Jurkat, Clone E6-1 (cell line): ENCODE data around the genes PDSS2 and SOBP.

GRCh38 chr6:106411848-106412244 lies 51.3 kb downstream of the CRYBG1 start:
- RRBS = no CpG with 5 or more reads among the region's 4 CpGs

GRCh38 chr6:106458221-106458592 lies 97.7 kb downstream of the CRYBG1 start:
- RRBS = no CpG with 5 or more reads among the region's 1 CpG

DNA sequence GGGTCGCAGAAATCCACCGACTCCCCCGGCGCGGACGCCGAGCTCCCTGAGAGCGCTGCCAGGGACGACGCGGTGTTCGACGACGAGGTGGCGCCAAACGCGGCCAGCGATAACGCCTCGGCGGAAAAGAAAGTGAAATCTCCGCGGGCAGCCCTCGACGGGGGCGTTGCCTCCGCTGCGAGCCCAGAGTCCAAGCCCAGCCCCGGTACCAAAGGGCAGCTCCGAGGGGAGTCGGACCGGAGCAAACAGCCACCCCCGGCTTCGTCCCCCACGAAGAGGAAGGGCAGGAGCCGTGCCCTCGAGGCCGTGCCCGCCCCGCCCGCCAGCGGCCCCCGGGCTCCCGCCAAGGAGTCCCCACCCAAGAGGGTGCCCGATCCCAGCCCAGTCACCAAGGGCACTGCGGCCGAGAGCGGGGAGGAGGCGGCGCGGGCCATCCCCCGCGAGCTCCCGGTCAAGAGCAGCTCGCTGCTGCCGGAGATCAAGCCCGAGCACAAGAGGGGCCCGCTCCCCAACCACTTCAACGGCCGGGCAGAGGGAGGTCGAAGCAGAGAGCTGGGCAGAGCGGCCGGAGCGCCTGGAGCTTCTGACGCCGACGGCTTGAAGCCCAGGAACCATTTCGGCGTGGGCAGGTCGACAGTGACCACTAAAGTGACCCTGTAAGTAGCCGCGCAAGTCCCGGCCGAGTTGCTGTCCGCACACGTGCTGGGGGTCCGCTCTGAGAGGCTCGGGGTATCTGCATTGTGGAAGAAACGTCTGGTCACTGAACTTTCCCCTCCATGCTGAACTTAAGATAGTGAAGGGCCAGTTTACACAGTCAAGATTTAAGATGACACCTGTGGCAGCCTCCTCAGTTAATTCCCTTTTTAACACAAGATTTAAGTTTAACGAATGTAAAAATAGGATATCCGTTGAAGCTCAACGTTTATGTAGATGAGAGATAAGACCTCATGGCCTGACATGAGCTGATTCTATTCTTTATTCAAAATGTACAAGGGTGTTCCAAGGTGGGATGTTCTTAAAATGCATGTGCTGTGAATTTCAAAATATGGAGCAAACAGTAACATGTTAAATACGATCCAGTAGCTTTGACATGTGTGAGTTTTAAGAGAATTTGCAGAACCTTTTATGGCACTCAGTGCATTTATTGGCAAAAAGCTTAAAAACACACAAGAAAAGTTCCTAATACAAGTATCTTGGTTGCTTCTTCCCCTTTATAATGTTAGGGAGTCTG lies 116.5 kb downstream of the RTN4IP1 start:
- RRBS = 1% methylated on average over 19 of the region's 83 CpGs

- RRBS = no CpG with 5 or more reads among the region's 2 CpGs
These were observed 114.9 kb downstream of the RTN4IP1 start for GRCh38 chr6:106514319-106514787.

GRCh38 chr6:106529945-106530590 lies 99.2 kb downstream of the RTN4IP1 start:
- RRBS = no CpG with 5 or more reads among the region's 4 CpGs

DNA sequence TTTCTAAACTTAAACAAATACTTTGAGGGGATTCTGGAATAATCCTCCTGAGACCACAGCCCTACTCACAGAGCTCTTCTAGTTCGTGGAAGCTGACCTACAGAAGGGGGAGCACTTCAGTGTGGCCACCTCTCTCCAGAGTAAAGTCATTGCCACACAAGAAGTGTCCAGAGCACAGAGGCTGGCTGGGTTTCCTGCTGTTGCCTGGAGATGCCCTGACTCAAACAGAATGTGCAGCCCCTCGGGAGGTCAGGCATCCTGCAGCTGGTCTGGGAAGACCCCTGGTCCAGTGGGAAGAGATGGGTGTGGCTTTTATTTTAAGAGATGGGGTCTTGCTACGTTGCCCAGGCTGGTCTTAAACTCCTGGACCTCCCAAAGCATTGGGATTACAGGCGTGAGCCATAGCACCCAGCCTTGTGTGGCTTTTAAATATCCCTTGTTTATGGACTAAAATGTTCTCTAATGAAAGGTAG lies 111.0 kb downstream of the QRSL1 start:
- RRBS = no CpG with 5 or more reads among the region's 4 CpGs

DNA sequence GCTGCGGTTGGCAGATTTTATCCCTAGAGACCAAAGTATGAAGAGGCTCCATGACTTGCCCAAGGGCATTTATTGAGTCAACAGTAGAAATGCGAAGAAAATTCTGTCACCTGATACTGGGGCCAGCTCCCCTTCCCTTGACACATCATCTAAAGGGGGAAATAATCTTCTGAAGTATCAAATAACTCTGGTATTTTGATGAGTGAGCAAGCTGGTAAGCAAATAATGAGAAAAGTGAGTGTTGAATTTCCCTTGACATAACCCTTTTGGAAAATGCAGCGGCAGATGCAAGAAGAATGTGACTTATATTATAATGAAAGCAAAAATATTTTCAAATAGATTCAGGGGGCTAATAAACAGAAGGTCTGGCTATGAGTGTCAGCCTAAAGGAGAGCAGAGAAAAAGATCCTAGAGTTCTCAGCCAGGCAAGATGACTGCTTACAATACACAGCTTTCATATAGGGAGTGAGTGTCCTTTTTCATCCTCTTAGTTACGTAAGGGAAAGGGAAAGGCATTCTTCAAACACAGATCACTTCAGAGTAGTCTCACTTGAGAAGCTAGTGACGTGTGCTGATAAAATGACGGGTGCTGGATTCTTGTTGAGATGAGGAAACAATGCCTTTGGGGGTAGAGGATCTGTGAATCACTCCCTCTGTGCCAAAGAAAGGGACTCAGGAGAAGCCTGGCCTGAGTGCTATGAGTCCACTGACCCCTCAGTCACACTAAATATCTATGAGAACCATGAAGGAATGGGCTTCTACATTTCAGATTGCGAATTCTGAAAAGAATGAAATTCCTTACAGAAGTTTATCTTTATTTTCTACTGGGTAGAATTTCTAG lies 117.1 kb downstream of the QRSL1 start:
- RRBS = no CpG with 5 or more reads among the region's 7 CpGs

GRCh38 chr6:106782569-106783221 lies 153.3 kb downstream of the QRSL1 start:
- RRBS = no CpG with 5 or more reads among the region's 12 CpGs

DNA sequence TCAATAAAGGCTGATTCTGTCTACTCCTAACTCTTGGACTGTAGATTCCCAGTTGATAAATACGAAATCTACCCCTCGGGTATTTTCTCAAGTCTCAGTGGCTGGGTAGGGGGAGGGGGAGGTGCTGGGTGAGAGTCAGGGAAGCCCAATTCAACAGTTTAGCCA lies 703 bp upstream of the BEND3 start:
- RRBS = no CpG with 5 or more reads among the region's 2 CpGs

GRCh38 chr6:107169048-107169567 lies 53.8 kb upstream of the BEND3 start:
- RRBS = no CpG with 5 or more reads among the region's 14 CpGs

DNA sequence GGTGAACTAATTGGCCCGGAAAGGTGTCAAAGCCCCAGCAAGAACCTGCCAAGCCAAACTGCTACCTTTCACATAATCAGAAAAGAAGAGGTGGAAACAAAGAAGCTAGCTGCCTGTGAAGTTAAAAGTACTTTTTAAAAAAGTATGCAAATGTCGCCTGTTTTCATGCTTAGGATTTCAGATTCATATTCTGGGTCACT lies 106.4 kb upstream of the BEND3 start:
- RRBS = no CpG with 5 or more reads among the region's 2 CpGs

GRCh38 chr6:107459185-107459635 lies at the start of gene PDSS2:
TSS of gene PDSS2 (minus strand) at chr6:107459564.
- RRBS = no CpG with 5 or more reads among the region's 21 CpGs

GRCh38 chr6:107490029-107490850 lies at the start of gene SOBP:
TSS of gene SOBP (plus strand) at chr6:107490117.
- RRBS = 1% methylated on average over 17 of the region's 102 CpGs

GRCh38 chr6:107586017-107586407 lies 96.1 kb downstream of the SOBP start:
- RRBS = no CpG with 5 or more reads among the region's 4 CpGs

- RRBS = no CpG with 5 or more reads among the region's 7 CpGs
These were observed 165.0 kb downstream of the SCML4 start for GRCh38 chr6:107658932-107659625.

DNA sequence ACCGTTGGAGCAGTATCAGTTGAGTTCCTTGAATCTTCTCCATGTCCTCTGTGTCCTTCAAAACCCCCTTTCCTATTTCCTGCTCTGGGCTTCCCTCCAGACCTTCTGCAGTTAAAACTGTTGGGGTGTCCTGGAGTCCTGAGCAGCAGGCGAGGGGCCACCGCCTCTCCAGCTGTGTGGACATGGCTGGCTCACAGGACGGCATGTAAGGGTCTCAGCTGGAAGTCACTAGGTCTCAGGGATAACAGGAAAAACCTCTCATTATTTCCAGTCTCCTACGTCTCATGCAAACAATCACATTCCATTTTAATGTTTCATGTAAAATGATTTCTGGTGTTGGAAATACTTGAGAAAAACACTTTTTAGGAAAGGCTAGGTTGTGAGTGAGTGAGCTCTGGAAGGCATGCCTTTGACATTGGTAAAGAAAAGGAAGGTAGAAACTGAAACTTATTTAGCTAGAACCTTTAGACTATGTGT lies 158.7 kb downstream of the SCML4 start:
- RRBS = no CpG with 5 or more reads among the region's 5 CpGs

- RRBS = no CpG with 5 or more reads among the region's 6 CpGs
These were observed 7.2 kb downstream of the SCML4 start for GRCh38 chr6:107816751-107817529.

DNA sequence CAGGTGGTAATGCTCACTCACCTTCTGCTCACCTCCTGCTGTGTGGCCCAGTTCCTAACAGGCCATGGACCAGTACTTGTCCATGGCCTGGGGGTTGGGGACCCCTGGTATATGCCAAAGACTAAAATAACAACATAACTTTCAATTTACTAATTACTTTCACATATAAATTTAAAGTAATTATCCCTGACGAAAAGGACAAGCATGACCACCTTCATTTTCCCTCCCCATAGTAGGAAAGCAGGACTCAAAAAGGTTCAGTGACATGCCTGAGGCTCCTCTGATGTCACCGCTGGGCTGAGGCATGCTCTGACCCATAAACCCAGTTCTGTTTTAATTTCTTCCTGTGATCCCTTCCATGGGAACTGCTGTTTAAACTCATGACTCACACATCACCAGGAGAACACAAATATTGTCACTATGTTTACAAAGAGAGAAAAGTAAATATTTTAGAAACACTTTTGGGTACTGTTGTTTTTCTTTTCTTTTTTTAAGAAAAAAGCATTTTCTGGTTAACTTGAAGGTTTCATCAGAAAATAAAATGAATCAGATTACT lies 38.0 kb upstream of the NR2E1 start:
- RRBS = no CpG with 5 or more reads among the region's 2 CpGs

- RRBS = 66% methylated on average over 11 of the region's 44 CpGs
These were observed 32.1 kb upstream of the NR2E1 start for GRCh38 chr6:108133572-108134359.

GRCh38 chr6:108294251-108294703 lies 577 bp upstream of the AFG1L start:
- RRBS = no CpG with 5 or more reads among the region's 16 CpGs